A375 (cell line): ENCODE results near the gene PPP2R2B.

DNA sequence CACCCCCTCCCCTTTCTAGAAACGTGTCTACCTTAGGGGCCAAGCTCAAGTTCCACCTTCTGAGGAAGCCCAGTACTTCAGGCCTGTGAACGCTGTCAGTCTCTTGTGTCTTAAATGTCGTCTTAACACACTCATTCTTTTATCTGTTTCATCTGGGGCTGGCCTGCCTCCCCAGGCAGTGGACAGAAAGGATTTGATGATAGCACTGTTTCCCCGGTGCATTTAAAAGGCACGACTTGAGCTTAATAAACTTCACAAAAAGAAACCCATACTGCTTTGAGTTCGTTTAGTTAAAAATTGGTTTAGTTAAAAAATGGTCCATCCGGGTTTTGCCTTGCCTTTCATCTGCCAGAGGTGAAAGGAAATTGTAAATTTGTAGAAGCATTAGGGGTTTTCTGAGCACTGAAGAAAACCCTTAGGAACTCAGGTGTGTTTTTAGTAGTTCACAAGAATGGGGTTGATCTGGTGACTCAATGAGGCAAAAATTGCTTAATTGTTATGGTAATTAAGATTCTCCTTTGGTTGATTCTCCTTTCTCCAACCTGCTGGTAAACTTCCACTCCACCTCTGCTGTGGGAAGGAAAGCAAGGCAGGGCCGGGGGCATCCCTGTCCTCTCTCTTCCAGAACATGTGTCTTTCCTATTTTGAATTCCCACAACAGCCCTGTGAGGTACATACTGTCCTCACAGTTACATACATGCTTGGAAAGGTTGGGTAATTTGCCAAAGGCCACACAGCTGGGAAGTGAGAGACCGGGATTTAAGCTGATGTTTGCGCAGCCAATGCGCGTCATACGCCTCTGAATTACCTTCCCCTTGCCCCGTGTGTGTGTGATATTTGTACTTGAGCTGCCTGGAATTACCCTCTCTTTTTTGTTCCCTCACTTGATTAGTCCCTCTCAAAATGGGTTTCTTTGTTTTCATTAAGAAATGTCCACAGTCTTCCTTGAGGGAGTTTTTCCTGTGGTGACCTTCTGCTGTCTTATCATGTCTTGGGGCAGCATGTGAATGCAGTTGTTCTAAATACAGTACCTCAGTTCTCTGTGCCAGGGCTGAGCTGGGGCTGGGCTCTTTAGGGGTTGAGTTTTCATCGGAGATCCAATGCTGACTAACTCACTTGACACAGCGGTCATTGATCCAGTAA is 94.3 kb downstream of the ARHGAP26 start:
- RAMPAGE, long total RNA = no peak

DNA sequence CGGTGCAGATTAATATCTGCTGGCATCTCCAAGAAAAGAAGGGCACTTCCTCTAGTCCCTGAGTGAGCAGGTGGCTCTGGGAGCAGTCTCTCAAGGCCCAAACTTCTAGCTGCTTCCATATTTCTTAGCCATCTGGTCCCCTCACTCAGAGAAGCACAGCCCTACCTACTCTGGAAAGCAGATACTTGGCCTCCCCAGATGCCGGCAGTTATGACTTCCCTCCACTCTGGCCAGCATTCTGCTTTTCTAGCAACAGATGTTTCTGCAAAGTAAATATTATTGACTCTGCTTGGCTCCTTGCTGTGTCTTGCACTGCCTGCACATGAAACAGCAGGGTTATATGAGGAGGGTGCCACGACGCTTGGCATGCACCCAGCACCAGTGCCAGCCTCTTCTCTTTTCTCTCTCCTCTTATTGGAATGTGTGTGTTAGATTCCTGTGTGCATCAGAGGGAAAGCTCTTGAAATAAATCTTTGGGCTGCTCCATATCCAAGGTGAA is 99.7 kb downstream of the ARHGAP26 start:
- RAMPAGE, long total RNA = no peak

DNA sequence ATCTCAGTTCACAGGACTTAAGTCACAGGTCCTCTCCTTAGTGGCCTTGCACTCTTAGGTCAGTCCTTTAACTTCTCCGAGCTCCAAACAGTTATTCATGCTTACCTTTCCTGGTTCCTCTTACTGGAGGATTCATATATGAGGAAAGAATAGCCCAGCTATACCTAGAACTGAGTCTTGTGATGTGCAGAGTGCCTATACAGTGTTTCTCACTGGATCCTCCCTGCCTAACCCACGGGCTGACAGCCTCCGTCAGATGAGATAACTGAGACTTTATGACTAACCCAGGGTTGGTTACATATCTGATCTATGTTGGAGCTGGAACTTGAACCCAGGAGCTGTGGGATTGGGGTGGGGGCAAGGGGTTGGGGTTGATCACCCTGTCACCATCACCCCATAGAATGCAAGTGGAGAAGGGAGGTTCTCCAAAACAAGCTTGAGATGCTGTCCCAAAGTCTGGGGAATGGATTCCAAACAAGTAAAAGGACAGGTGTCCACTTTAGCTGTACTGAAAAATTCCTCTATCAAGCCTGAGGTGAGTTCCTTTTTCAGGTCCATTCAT is 100.4 kb downstream of the ARHGAP26 start:
- RAMPAGE, long total RNA = no peak

- RAMPAGE, long total RNA = no peak
Observed at GRCh38 chr5:142901816-142902446, 131.8 kb downstream of the ARHGAP26 start.

- RAMPAGE, long total RNA = no peak
Observed at GRCh38 chr5:142993778-142994384, 223.7 kb downstream of the ARHGAP26 start.

DNA sequence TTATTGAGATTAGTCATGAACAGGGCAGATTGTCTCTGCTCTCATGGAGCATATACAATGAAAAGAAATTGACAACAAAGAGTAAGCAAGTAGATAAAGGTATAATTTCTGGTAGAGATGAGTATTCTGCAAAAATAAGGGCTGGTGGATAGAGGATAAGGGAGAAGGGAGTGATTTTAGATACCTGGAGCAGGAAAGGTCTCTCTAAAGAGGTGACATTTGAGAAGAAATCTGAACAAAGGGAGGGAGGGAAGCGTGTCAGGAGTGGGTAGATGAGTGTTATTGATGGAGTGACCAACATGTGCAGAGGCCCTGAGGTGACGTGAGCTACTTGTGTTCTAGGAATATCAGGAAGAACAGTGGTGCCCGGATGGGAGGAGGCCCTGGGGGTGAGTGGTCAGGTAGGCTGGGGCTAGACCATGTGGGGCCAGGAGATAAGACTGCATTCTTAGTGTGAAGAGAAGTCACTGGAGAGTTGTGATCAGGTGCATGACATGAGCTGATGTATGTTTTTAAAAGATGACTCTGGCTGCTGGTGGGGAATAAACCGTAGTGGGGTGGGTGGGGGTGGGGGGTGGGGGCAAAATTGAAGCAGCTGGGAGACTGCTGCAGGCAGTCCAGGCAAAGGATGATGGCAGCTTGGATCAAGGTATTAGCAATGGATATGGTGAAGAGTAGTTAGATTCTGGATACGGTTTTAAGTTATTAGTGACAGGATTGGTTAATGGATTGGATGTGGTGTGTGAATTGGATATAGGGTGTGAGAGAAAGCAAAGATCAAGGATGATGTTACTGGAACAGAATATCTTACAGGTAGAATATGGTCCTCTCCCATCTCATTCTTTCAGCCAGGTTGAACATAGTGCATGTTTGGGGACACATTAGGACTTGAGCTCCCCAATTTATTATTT is 256.3 kb downstream of the ARHGAP26 start:
- RAMPAGE, long total RNA = no peak

DNA sequence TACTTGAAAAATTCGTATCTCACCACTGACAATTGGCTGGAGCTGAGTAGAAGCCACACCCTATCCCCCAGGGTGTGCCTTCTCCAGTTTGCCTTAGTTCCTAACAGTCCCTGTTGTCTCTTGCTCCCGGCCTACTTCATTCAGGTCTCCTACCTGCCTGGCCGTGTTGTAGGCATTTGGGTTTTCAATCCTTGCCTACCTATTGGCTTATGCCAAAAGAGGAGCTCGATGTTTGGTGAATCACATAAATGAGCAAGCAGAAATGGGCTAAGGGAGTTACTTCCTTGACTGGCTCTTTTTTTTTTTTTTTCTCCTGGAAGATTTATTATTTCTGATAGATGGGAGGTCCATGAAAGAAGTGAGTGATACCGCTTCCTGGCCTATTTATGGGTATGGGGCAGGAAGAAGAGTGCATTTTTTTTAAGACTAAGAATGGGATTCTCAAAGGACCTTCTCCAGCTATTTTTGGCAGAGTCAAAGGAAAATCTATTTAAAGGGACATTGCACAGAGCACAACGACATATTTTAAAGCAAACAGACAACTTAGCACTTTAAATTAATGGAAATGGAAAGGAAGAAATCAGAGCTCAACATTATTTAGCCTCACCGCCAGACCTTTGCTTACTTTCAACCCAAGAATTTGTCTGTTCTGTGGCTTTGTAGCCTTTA is 294.1 kb downstream of the ARHGAP26 start:
- RAMPAGE, long total RNA = no peak

GRCh38 chr5:143164854-143165448 is 238.5 kb downstream of the NR3C1 start:
- RAMPAGE, long total RNA = no peak

- RAMPAGE, long total RNA = no peak
Observed at GRCh38 chr5:143172692-143173445, 230.6 kb downstream of the NR3C1 start.

DNA sequence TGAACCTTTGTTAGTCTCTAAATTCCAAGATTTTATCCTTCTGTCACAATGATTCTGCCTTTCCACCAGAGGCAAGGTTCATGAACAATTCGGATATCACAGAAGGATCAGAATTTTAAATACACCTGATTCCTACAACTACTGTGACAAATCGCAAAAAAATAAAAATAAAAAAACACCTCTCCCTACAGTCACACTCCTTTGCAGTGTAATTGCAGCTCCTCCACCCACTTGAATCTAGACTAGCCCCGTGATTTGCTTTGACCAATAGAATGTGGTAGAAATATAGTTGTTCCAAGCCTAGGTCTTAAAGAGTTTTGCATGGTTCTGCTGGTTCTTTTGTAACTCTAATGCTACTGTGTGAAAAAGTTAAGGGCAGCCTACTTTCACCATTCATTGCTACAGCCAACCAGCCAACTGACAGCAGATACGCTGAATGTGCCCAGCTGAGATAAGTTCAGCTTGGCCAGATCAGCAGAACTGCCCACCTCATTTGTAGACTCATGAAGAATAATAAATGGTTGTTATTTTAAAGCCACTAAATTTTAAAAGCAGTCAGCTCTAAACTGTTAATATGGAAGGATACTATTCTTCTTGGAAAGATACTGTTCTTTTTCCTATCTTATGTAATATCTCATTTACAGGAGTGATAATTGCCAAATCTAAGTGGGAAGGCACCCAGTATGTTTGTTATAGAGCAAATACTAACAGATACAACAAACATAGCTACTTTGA is 23.9 kb downstream of the NR3C1 start:
- RAMPAGE, long total RNA = no peak

- RAMPAGE, long total RNA = no peak
Observed at GRCh38 chr5:143563022-143563388, 159.5 kb upstream of the NR3C1 start.

- RAMPAGE, long total RNA = no peak
Observed at GRCh38 chr5:143682043-143682732, 129.8 kb upstream of the HMHB1 start.

- RAMPAGE, long total RNA = no peak
Observed at GRCh38 chr5:143791941-143792831, 19.8 kb upstream of the HMHB1 start.

GRCh38 chr5:144189524-144190487 is 19.1 kb downstream of the KCTD16 start:
- RAMPAGE, long total RNA = no peak

DNA sequence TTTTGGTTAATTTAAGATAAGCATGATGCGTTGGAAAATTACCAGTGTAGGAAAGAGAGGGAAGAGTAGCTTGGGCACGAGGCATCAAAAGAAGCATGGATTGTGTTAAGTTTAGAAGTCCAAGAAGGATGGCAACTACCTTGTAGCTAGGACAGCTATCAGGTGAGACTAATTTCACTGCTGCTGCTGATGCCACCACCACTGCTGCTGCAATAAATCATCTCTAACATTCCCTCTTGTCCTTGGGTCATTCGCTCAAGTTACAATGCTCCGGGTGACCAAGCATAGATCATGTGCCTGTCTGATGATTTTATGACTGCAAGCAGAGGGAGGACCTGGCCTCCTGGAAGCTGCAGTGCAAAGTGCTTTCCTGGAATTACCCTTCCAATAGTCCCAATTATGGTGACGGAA is 334.5 kb downstream of the PRELID2 start:
- RAMPAGE, long total RNA = no peak

DNA sequence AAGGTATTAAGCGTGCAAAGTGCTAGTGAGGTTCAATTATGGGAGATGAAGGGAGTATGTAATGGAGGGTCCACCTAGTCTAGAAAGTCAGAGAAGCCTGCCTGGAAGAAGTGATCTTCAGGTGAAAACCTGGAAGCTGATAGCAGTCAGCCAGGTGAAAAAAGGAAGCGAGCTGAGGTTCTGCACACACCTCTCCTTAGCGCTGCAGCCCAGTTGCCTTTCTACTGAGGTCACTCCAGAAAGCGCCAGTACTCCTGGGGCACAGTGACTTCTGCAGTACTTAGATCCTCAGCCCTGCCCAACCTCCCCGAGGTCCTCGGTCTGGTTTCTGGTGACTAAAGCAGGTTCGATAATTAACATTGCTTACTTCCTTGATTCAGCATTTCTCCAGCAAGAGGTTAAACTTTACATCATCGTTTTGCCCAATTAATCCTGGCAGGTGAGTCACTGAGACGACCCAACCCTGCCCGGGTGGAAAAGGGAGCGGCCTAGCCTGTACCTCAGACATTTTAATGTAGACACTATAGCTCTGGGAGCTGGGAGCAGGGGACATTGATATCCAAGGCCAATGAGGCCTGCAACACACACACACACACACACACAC is 77.7 kb downstream of the PLAC8L1 start:
- RAMPAGE, long total RNA = no peak

- RAMPAGE, long total RNA = no peak
Observed at GRCh38 chr5:146042466-146043440, 62.6 kb downstream of the PLAC8L1 start.

DNA sequence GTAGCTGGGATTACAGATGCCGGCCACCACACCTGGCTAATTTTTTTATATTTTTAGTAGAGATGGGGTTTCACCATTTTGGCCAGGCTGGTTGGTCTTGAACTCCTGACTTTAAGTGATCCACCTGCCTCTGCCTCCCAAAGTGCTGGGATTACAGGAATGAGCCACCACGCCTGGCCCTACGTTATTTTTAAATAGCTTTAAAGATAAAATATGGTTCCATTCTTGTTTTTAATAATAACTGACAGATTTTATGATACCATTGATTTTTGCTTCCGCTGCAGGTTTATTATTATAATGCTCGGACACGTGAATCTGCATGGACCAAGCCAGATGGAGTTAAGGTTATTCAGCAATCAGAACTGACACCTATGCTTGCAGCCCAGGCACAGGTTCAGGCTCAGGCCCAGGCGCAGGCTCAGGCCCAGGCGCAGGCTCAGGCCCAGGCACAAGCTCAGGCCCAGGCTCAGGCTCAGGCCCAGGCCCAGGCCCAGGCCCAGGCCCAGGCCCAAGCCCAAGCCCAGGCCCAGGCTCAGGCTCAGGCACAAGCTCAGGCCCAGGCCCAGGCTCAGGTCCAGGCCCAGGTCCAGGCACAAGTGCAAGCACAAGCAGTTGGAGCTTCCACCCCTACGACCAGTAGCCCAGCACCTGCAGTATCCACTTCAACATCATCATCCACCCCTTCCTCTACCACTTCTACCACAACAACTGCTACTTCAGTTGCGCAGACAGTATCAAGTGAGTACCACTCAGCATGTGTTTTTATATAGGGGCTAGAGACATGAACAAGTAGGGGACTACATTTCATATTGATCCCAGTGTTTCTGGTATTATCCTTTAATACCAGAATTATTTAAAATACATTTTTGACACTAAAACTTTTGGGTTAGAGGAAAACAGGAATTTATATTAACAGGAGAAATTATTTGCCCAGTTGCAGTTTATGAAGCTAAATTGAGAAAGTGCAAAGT is 11.8 kb downstream of the TCERG1 start:
- RAMPAGE, long total RNA = no peak

DNA sequence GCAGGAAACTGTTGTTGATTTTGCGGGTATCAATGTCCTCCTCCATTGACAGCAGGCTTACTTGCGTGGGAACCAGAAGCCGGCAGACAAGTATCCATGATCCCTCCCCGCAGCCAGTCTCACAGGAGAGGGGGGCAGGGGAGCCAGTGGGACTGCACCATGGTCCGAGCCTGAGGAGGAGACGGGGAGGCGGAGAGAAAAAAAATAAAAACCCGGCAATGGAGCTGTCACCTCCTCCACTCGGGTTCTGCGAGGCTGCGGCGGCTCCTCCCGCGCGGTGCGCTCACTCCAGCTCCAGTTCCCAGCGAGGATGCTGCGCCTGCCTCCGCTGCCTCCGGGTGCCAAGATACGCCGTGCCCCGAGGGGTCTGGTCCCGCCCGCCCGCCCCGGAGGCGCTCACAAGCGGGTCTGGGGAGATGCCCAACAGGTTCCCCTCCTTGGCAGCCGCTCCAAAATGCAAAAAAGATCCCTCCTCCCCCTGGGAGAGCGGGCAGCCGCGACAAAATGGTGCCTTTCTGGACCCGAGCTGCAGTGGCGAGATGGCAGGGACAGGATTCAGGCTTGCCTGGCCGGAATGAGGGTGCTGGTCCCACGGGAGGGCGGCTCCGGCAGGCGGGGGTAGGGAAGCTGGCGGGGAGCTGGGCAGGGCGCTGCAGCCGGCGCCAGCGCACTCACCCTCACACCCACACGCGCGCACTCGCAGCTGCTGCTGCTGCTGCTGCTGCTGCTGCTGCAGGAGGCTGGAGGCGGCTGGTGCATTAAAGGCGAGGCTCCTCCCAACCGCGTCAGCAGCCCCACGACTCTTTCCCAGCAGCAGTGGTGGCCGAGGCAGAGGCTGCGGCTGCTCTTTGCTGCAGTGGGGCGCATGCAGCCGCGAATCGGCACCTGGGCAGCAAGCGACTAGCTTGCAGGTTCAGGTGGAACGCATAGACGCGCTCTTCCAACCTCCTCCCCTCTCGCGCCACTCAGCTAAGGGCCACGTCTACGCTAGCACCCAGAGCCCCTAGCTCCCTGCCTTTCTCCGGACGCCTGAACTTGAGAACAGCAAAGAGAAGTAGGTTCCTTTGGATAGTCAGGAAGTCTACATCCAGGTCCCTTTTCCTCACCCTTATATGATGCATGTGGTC is at the start of gene PPP2R2B:
Gene PPP2R2B (minus strand): TSS at position 732 of the 1,127 bp plus-strand sequence.
- RAMPAGE, long total RNA = no peak

DNA sequence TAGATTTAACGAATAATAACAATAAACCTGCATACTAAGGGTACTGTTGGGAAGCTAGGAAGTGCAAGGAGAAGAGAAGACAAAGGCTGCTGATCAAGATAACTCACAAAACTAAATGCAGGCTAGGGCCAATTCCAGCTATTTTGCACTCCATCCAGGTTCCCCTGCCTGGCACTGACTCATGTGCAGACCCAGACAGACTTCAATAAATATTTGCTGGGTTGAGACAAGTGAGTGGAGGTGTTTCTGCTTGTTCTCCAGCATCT is 320 bp downstream of the STK32A start:
- RAMPAGE, long total RNA = no peak